Thyroid gland (tissue), 7 donors: ENCODE measurements around a stretch of chr22.

GRCh38 chr22:23688480-23689115, 2.2 kb upstream of the RGL4 start:
- PRO-cap, 2 experiments = no peak in any of the 2 experiments
- RAMPAGE, long total RNA, 5 experiments = no peak in any of the 5 experiments

DNA sequence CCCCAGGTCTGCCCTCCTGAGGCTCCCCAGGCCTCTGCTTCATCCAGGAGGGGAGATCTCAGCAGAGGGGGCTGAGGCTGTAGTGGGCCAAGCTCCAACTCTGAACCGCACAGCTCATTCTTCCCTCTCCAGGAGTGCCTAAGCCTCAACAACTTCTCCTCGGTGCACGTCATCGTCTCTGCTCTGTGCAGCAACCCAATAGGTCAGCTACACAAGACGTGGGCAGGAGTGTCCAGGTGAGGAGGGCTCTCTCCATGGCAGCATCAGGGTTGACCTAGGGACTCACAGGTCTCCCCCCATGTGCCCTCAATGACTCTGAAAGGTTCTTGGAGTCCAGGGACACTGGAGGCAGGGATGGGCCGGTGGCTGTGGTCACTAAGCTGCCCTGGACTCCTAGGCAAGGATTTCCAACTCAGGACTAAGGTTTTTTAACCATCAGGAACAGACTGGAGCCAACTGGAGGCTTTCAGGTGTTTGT, 3.4 kb downstream of the RGL4 start:
- PRO-cap, 2 experiments = no peak in any of the 2 experiments
- RAMPAGE, long total RNA, 5 experiments = no peak in any of the 5 experiments

DNA sequence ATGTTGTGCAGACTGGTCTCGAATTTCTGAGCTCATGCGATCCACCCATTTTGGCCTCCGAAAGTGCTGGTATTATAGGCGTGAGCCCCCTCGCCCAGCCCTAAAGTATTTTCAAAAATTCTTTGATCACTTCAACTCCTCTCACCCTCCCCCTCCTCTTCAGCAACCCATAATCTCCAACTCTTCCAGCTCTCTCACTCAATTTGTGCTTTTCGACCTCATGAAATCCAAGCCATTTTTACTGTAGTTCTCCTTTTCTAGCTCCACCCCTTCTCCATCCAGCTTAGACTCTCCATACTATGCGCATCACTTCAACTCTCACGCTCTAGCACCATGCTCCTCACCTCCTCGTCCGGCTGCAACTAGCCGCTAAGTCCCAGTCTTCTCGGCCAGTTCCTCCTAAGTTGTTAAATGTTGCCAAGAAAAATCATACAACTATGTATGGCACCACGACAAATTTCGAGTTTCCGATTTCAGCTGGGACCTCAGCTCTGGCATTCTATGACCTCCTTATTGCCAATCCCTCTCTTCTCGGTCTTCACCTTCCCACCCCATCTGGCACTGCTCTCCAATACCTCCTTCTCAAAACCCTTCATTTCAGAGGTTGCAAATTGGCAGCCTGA, 1.2 kb downstream of the ZNF70 start:
- PRO-cap, 2 experiments = no peak in any of the 2 experiments
- RAMPAGE, long total RNA, 5 experiments = no peak in any of the 5 experiments

- PRO-cap, 2 experiments = no peak in any of the 2 experiments
- RAMPAGE, long total RNA, 5 experiments = no peak in any of the 5 experiments
Measured at GRCh38 chr22:23849502-23850036, 8.1 kb upstream of the SLC2A11 start.

DNA sequence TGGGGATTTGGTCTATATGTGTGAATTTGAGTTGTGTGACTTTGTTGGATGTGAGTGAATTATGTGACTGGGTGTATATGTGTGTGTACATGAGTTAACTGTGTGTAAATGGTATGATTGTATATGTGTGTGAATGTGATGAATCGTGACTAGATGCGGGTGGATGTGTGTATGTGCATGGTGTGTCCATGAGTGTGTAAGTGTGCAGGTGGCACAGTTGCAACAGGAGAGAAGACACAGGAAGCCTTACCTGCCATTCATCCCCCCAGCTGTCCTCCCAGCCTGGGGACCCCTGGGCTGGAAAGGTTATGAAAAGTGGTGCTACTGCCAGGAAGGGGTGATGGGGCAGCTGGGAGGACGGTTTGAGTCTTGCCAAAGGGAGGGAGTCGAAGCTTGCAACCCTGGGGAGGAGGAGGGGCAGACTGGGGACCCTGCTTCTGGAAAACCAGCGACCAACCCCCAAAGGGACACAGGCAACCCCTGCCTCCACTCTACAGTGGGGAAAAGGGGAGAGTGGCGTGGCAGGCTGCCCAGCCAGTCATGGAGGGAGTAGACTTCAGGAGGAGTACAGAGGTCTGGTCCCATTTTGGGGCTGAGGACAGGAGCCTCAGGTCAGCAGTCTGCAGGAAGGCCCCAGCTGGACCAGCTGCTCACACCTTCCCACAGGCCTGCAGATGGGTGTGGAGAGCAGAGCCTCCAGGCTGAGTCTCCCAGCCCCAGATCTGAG, 3.5 kb downstream of the DDT start:
- PRO-cap, 2 experiments = no peak in any of the 2 experiments
- RAMPAGE, long total RNA, 5 experiments = no peak in any of the 5 experiments

- PRO-cap, 2 experiments = no peak in any of the 2 experiments
- RAMPAGE, long total RNA, 5 experiments = no peak in any of the 5 experiments
Measured at GRCh38 chr22:24001277-24001772, 3.9 kb downstream of the GSTT4 start.

DNA sequence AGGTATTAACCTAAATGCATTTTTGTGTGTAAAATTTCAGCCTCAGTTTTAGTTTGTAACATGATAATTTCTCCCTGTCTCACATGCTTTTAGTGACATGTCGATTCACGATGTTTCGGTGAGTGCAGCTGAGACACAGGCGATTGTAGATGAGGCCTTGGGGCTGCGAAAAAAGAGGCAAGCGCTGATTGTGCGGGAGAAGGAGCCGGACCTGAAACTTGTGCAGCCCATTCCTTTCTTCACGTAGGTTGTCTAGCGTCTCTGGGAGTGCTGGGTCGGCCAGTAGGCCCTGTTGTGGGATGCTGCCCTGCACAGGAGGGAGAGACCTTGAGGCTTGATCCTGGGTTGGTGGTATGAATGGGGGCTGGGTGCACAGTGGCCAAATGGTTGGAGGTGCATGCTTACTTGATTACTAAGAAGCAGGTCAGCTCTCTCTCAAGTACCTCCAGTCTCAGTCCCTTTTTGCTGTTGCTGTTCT, 39.7 kb downstream of the CABIN1 start:
- PRO-cap, 2 experiments = no peak in any of the 2 experiments
- RAMPAGE, long total RNA, 5 experiments = no peak in any of the 5 experiments

- PRO-cap, 2 experiments = no peak in any of the 2 experiments
- RAMPAGE, long total RNA, 5 experiments = no peak in any of the 5 experiments
Measured at GRCh38 chr22:24153382-24153757, 27.9 kb upstream of the SUSD2 start.

DNA sequence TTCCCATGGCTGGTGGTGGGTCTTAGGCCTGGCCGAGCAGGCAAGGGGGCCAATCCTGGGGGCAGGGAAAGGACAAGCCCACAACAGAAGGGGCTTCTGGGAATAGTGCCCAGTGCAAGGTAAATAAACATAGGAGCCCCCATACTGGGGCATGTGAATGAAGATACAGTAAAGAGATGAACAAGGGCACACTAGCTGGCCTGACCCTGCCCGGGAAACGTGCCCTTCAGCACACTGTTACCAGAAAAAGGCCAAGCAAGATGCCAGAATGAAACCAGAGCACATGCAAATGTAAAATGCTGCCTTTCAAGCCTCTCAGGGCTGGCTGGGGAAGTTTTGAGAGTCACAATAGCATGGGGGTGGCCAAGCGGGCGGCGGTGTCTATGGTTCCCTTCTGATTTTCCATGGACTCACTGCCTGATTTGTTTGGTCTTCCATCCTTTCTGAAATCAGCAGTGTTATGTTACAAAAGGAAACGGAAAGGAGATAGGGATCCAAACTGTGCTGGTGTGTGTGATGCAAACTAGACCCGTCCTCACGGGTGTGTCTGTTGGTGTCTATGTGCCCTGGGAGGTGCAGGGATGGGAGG, 18.9 kb upstream of the SUSD2 start:
- PRO-cap, 2 experiments = no peak in any of the 2 experiments
- RAMPAGE, long total RNA, 5 experiments = no peak in any of the 5 experiments

GRCh38 chr22:24289625-24289987, 19.0 kb downstream of the SPECC1L start:
- PRO-cap, 2 experiments = no peak in any of the 2 experiments
- RAMPAGE, long total RNA, 5 experiments = no peak in any of the 5 experiments

DNA sequence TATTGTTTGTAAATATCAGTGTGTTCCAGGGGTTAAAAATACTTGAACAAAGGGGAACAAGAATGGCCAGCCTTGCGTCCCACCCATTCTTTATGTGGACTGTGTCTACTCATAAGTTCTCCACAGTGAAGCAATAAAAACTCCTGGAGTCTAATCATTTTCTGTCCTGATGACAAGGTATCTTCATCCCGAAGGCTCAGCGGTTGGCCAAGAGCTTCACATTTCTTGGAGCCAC, 36.9 kb upstream of the ADORA2A start:
- PRO-cap, 2 experiments = no peak in any of the 2 experiments
- RAMPAGE, long total RNA, 5 experiments = no peak in any of the 5 experiments

GRCh38 chr22:24511896-24512383, 16.8 kb downstream of the UPB1 start:
- PRO-cap, 2 experiments = no peak in any of the 2 experiments
- RAMPAGE, long total RNA, 5 experiments = no peak in any of the 5 experiments

GRCh38 chr22:24607259-24608065, 4.5 kb downstream of the GGT1 start:
- PRO-cap, 2 experiments = no peak in any of the 2 experiments
- RAMPAGE, long total RNA, 5 experiments = no peak in any of the 5 experiments

DNA sequence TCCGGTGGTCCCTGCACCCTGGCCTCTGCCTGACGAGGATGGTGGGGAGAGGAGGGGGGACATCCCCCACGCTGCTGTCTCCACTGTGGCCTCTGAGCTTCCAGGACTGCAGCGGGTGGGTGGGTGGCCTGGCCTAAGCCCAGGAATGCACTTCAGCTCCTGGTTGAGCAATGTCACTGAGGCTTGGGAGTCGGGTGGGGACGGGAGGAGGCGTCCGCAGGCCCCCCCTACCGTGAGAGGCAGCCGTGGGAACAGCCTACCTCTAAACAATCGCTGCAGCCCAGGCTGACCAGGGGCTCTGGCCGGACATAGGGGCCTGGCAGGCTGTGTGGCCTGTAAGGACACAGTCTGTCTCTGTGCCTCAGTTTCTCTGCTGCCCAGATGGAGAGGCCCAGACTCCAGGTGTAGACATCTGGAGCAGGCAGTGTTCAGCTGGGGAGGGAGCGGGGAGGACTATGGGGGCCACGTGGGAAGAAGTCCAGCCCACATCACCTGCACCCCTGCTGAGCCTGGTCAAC, 28.5 kb downstream of the GGT1 start:
- PRO-cap, 2 experiments = no peak in any of the 2 experiments
- RAMPAGE, long total RNA, 5 experiments = no peak in any of the 5 experiments

DNA sequence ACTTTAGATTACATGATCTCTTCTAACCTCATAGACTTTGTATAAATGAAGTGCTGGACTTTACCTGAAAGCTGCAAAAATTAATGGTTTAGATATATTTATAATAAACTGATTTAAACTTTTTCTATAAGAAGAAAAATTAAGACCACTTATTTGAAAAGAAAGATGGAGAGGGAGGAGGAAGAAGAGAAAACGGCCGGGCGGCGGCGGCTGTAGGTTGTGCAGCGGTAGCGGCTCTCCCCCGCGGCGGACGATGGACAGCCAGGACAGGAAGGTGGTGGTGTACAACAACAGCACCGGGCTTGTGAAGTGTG, 83.6 kb downstream of the GGT1 start:
- PRO-cap, 2 experiments = no peak in any of the 2 experiments
- RAMPAGE, long total RNA, 5 experiments = no peak in any of the 5 experiments

DNA sequence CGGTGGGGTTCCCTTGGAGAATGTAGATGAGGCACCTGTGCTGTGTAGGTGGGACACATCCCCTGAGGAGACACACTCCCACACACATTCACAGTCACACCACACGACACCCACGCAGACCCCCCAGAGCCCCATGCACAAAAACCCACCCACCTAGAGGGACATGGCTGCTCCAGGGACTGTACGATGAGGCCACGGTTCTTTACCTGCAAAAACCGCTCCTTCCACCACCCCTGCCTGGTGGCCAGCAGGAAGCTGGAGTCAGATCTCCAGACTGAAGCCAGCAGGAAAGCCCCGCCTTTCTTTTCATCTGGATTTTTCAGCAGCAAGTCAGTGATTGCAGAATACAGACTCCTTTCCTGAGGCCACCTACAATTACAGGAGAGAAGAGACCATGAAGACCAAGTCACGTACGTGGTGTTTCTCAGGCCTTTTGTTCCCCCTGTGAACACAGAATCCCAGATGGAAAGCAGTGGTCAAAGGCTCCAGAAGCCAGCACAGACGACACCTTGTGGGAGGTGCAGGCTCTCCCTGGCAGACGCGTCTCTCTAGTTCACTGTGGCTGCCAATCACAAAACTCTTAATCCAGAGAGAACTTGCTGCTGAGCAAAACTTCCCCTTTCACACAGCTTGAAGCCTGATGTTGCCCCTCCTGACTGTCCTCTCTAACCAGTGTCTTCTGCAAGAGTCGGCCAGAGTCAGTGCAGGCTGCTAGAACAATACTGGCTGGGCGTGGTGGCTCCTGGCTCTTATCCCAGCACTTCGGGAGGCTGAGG, 67.2 kb downstream of the PIWIL3 start:
- PRO-cap, 2 experiments = no peak in any of the 2 experiments
- RAMPAGE, long total RNA, 5 experiments = no peak in any of the 5 experiments

GRCh38 chr22:24943019-24943546, 3.4 kb downstream of the LHFPL7 start:
- PRO-cap, 2 experiments = peak in 1 of 2 experiments; most common minus-strand start chr22:24943260 (in 1)
- RAMPAGE, long total RNA, 5 experiments = no peak in any of the 5 experiments

GRCh38 chr22:25026569-25026917, 74.0 kb downstream of the KIAA1671 start:
- PRO-cap, 2 experiments = no peak in any of the 2 experiments
- RAMPAGE, long total RNA, 5 experiments = no peak in any of the 5 experiments

DNA sequence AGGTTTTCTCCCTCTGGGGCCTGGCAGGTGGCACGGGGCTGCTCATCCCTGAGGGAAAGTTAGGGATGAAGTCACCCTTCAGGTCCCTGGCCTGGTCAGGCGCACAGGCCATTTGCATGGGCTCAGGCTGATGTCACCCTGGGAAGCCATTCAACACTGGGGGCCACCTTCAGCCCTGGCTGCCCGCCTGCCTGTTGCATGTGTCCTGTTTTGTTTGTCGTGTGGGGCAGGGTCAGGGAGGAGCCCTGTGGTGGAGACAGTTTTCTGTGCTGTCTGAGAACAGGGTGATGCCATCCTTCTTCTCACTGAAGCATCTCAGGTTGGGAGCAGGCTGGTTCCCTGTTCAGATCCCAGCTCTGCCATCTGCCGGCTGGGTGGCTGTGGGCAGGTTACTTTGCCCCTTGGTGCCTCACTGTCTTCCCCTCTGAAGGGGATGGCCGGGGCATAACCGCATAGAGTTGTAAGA, 68.2 kb upstream of the CRYBB3 start:
- PRO-cap, 2 experiments = no peak in any of the 2 experiments
- RAMPAGE, long total RNA, 5 experiments = no peak in any of the 5 experiments

DNA sequence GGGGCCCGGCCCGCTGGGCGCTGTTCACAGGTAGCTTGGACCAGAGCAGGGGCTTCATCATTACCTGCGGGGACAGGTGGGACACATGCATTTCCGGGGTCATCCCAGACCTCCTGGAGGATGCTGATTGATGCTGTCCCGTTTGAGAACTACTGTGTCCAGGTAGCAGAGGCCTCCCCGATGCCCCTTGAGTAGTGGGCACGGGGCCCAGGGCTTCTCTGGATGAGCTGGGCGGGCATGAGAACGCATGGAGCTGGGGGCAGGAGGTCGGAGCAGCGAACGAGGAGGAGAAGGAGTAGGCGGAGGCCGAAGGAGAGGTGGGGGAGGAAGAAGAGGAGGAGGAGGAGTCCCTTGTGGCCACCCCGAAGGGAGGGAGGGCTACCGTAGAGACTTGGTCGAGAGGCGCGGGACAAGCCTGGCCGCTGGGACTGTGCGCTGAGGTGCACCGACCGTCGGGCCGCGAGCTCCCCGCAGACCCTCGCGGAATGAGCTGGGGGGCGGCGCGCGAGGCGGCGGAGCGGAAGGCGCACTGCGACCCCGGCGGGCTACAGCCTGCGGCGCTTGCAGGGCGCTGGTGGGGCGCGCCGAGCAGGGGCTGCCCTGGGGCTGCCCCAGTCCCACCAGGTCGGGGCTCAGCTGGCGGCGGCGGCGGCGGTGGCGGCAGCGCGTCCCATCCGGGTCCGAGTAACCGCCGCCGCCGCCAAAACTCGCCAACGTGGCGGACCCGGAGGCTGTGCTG, 63.0 kb downstream of the CRYBB2 start:
- PRO-cap, 2 experiments = peak in 1 of 2 experiments; most common plus-strand start position 636 of the sequence (in 1)
- RAMPAGE, long total RNA, 5 experiments = no peak in any of the 5 experiments